Metastatic Lung Carcinoma in the Adrenal Gland (tissue), 1 donor: ENCODE data around the gene KIF23.

GRCh38 chr15:68618326-68618879 is 39.6 kb downstream of the CORO2B start:
- PRO-cap, result no peak

GRCh38 chr15:68812888-68813676 is 7.6 kb downstream of the ANP32A start:
- PRO-cap, result no peak

- PRO-cap, result bidirectional peak, plus-strand start at chr15:68818592, minus-strand start at chr15:68818475; bidirectional peak, plus-strand start at chr15:68818884, minus-strand start at chr15:68818635; bidirectional peak, plus-strand start at chr15:68819133, minus-strand start at chr15:68819026
Measured at GRCh38 chr15:68818349-68819370, 2.0 kb downstream of the ANP32A start.

- PRO-cap, result bidirectional peak, plus-strand start at chr15:69414380, minus-strand start at chr15:69414211
Measured at GRCh38 chr15:69413994-69414511, at the start of gene KIF23. Gene KIF23 (plus strand): TSS chr15:69414349.

- PRO-cap, result no peak
Measured at GRCh38 chr15:69444723-69445034, 7.9 kb upstream of the RPLP1 start.

DNA sequence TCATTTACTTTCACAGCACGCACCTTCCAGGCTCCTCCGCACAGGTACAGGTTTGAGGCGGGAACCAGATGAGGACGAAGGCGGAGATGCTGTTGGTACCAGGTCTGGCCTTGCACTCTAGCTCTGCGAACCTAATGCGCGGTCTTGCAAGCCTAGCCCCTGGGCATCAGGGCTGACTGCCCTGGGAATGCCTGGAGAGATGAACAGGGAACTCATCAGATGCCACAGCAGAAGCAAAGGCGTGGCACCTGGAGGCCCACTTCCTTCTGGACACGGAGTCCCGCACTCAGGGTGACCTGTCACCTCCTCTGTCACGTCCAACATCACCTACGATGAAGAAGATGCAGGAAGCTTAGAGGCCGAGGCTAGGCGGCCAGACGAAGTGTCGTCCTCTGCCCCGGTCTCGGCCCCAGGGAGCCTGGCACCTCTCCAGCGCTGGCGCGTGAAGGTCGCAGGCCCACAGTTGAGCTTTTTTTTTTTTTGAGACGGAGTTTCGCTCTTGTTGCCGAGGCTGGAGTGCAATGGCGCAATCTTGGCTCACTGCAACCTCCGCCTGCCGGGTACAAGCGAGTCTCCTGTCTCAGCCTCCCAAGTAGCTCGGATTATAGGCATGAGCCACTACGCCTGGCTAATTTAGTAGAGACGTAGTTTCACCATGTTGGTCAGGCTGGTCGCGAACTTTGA is 9.5 kb downstream of the RPLP1 start:
- PRO-cap, result no peak

- PRO-cap, result no peak
Measured at GRCh38 chr15:69628630-69628916, 176.0 kb downstream of the RPLP1 start.

DNA sequence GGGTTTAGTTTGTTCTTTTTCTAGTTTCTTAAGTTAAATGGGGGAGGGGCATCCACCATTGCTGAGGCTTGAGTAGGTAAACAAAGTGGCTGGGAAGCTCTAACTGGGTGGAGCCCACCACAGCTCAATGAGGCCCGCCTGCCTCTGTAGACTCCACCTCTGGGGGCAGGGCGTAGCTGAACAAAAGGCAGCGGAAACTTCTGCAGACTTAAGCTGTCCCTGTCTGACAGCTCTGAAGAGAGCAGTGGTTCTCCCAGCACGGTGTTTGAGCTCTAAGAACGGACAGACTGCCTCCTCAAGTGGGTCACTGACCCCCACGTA is 316.7 kb downstream of the RPLP1 start:
- PRO-cap, result no peak

- PRO-cap, result unidirectional peak, plus-strand start at chr15:69813099
Measured at GRCh38 chr15:69812735-69813261, 284.9 kb downstream of the TLE3 start.

GRCh38 chr15:70055005-70056174 is 42.3 kb downstream of the TLE3 start:
- PRO-cap, result no peak

DNA sequence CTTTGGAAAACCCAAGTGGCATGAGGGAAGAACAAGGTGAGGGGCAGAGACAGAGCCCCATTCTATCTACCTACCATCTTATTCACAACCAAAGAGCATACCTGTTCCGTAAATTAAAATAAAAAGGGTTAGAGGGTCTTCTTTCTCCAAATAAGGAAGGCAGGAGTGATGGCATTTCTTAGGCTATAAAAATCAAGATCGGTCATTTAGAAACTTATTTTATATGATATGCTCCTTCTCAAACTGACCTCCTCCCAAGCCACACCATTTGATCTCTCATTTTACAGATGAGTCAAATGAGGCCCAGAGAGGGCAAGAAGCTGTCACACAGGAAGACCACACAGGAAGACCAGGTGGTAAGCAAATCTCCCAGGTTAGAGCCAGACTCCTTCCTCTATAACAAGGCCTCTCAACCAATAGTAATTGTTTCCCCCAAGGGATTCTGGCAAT is 13.9 kb downstream of the TLE3 start:
- PRO-cap, result no peak

DNA sequence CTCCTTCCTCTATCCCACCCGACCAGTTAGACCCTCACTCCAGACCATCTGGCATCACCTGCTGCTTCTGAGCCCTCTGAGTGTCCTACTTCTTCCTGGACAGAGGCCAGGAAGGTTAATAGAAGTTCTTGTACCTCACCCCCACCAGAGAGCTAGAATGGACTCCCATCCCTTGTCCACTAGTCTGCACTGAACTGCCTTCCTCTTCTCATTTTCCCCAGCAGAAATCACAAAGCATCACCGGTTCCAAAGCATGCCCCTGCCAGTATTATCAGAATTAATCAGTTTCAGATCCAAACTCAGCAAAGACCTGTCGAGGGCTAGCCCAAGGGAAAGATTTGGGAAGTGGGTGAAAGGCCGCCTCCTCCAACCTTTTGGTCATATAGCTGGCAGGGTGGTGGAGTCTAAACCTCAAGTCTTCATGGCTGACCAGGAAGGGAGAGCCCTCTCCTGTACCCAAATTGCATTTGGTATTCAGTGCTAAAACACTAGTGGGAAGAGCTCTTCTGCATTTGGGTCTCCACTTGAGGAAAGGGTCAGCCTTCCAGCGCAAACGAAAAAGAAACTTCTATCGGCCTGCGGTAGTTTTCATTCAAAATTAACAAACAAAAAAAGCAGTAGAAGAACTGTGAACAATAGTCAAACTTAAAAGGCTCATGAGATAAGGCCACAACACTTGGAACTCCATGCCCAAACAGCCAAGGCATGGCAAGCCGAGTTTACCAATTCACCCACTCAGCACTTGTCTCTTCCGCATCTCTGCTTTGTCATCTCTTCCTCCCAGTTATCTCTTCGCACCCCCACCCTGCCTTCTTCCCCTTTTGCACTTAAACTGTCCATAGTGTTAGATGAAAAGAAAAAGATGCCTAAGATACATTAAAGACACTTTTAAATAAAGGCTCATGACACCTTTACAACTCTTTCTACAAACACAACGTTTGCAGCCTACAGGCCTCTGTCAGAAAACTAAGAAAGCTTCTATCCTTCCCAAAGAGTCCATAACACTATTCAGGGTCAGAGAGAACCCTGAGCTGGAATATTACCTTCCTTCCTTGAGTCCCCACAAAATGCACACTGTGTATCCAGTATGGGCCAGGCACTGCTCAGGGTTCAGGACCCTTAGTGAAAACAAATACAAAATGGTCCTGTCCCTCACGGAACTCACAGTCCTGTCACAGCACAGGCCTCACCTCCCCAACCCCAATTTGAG is 11.2 kb downstream of the TLE3 start:
- PRO-cap, result no peak

GRCh38 chr15:70091634-70092446 is 5.9 kb downstream of the TLE3 start:
- PRO-cap, result no peak

DNA sequence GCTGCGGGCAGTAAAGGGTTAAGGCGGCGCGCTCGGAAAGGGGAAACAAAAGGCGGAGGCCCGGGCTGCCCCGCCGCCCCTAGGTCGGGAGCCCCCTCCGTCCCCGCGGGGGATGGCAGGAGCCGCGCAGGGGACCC is 1.9 kb downstream of the TLE3 start:
- PRO-cap, result no peak

DNA sequence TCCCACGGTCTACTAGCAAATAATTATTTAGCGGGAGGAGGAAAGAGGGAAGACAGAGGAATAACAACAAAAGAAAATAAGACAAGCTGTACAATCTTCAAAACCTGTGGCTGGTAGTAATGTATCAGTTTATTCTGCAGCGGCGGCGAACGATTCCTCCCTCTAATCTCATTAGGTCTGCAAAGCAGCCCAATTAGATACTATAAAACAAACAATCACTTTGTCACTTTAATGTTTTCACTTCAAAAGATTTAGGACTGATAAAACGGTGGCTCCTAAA is 436 bp upstream of the TLE3 start:
- PRO-cap, result unidirectional peak, plus-strand start at position 127 of the sequence

GRCh38 chr15:70164866-70165809 is 67.4 kb upstream of the TLE3 start:
- PRO-cap, result no peak

GRCh38 chr15:70354481-70355050 is 256.8 kb upstream of the TLE3 start:
- PRO-cap, result no peak

DNA sequence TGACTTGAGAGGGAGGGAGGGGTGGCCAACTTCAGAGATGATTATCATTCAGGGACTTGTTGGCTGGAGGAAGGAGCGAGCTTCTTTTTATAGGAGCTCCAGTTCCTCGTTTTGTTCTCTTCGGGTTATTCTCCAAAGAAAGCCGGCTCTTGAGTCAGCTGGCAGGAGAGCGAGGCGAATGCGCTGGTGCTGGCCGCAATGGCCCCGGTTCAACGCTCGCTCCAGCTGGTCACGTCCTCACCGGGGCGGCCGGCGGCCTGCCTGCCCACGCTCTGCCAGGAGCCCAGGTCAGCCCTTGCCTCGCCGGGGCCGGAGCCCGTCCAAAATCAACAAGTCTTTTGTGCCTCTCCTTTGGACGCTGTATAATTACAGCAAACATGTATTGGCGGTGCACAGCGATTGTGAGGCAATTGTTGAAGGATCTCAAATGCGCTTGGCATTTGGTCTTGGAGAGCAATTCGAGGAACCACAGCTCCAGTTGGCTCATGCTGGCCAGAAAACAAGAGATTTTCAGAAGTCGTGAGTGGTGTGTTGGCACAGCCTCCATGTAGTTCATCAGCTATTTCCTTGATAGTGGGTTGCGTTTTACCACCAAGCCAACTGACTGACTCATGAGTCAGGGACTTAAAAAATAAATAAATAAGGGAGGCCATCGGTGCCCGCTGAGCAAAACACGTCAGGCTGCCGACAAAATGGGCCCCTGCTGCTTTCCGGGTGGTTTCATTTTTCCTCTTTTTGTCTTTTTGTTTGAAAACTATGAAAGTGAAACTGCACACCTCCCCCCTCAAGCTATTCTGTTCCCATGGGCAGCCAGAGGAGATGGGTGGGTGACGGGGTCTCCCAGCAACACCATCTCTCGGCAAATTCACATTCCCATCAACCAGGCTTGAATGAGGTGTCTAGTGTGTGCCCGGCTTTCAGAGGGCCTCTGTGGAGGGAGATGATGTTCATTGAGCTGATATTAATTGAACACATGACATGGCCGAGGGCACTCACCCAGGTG is 288.4 kb downstream of the UACA start:
- PRO-cap, result no peak

DNA sequence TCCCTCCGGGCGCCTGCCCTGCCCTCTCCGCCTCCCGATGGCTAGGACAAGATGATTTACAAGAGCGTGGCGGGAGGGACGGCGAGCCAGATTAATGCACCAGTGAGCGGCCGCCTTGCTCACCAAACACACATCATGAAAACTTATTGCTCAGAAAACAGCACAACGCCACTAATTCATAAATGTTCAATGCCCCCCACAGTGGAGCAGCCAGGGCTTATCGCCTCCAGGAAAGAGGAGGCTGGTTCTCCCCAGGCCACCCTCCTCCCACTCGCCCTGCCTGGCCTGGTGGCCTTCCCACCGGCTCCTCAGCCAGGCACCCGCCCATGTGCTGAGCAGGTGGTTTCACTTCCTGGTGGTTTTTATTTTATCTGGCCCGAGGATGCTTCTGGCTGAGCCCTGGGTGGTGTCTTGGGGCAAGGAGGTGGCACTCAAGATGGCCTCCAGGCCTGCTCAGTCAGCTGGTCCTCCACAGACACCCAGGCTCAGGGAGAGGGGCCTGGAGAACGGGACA is 285.0 kb downstream of the UACA start:
- PRO-cap, result no peak

DNA sequence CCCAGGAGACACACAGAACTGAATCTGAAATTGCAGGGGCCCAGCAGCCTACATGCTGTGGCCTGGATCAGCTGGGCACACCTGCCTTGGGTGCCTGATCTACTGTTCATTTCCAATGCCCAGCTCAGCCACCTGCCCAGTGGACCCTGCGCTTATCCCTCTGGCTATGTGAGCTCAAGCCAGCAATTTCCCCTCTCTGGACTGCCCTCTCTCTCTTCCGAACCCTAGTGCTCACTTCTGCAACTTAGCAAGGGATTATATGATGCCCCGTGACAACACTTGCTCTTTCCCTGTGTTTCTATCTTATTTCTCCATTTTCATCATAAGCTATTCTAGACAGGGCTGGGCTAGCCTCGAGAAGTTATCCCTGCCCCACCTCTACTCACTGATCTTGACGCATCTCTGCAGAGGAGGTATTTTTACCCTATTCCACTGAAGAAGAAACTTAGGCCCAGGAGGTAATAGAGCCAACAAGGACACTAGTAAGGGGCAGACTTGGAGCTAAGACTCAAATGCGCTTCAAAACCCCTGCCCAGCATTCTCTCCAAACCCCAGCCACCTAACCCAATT is 275.9 kb downstream of the UACA start:
- PRO-cap, result no peak